H4 (cell line): ENCODE data around the gene ACSL3.

DNA sequence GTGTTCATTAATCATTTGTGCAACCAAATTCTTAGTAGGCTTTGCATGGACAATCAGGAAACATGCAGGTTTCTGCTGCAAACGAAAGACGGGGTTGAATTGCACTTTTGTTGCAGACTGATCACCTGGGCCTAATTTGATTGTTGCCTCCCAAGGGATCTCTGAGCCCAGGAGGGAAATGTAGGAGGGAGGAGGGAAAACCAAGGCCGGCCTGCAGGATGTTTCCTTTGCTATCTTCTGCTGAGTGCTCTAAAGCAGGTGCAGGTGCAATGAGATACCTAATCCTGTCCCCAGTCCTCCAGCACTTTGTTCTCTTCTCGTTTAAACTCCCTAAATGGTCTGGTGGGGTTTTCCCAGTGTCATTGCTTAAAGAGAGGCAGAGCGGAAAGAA is 943 bp upstream of the SGPP2 start:
- RAMPAGE, long total RNA = no peak

DNA sequence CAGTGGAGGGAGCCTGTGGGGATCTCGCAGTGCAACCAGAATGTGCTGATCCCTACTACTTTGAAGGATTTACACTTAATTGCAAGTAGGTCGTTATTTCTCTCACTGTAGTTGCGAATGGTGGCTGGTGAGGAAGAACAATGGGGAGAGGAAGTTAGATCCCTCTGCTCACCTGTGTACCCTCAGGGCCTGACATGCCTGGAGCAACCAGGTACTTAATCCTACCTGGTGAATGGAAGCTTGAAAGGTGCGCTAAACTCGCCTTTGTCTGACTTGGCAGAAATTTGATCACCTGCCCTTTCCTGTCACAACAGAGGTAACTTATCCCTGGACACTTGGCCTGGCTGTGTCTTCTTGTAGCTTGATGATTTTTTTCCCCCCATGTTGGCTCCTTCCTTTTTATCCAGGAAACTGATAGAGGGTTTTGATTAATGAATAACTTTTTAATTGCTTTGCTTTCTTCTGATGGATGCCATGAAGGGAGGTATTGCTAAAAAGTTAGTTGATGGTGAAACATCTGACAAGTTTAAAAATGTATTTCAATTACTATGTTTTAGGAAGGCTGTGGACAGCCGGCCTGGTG is 9.1 kb downstream of the SGPP2 start:
- RAMPAGE, long total RNA = no peak

GRCh38 chr2:222518371-222519352 is 94.3 kb downstream of the SGPP2 start:
- RAMPAGE, long total RNA = no peak

- RAMPAGE, long total RNA = no peak
Observed at GRCh38 chr2:222792336-222792941, 68.4 kb upstream of the ACSL3 start.

DNA sequence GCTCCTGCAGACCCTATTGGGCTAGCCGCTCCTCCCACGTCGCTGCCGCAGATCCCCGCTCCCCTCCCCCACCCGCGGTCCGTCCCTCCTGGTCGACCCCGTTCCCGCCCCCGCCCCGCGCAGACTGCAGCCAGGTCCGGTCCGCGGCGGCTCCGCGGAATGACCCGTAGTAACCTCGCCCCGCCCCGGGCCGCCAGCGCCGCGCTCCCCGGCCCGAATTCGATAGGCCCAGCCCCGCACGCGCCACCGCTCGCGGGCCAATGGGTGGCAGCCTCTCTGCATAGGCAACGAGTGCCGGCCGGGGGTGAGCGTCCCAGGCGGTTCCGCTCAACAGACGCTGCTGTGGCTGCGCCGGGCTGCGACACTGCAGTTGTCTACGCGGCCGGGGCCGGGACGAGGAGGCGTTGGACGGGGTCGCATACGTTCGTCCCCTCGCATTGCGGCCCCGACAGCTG is at the start of gene ACSL3:
Gene ACSL3, plus strand, starts transcription at position 333 of the 455 bp plus-strand sequence.
- RAMPAGE, long total RNA = start-site peak on the plus strand centred at position 339 of the sequence, 57 bp wide, 409 reads

DNA sequence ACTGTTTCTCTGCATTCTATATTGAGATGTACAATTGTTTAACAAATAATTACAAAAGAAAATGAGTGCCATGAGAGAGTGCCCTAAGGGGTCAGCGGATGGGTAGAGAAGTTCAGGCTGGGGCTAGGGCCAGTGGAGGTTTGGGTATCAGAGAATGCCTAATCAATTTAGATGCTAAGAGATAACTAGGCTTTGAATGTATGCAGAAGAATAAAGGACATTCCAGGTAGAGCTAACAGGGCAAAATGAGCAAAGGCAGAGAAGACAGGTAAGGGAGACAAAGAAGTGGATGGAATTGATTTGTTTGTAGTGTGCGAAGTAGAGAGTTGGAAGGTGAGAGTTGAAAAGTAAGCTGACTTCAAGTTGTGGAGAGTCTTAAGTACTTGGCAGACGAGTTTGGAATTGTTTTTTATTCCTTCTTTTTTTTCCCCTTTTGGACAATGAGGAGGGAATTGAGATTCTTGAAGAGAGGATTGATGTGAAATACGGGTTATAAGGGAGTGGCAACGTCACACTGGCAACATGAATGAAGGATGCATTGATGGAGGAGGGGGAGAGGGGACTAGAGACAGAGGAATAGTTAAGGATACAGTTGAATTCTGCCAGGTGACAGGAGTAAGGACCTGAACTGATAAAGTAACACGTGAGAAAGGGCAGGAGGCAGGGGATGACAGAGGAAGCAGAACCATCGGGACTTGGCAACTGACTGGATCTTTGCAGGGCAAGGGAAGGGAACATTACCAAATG is 9.8 kb downstream of the ACSL3 start:
- RAMPAGE, long total RNA = no peak

GRCh38 chr2:222876592-222877539 is 16.0 kb downstream of the ACSL3 start:
- RAMPAGE, long total RNA = no peak

- RAMPAGE, long total RNA = no peak
Observed at GRCh38 chr2:222899647-222900998, 39.3 kb downstream of the ACSL3 start.

GRCh38 chr2:222981850-222982613 is 70.0 kb upstream of the KCNE4 start:
- RAMPAGE, long total RNA = no peak

- RAMPAGE, long total RNA = no peak
Observed at GRCh38 chr2:223123739-223124209, 71.8 kb downstream of the KCNE4 start.

- RAMPAGE, long total RNA = no peak
Observed at GRCh38 chr2:223612601-223613858, 10.9 kb upstream of the SCG2 start.

DNA sequence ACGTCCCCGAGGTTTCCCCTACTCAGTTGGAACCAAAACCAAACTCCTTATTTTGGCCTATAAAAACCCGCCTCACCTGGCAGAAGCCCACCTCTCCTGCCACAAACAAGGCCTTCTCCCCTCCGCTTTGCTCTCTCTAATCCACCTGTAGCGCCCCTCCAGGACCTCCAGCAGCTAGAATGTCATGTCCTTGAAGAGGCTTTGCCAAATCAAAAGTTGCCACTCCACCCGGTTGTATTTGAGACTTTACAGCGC is 681 bp downstream of the AP1S3 start:
- RAMPAGE, long total RNA = no peak

- RAMPAGE, long total RNA = no peak
Observed at GRCh38 chr2:223949264-223949989, 4.3 kb upstream of the WDFY1 start.

GRCh38 chr2:223997930-223998428 is 40.7 kb downstream of the MRPL44 start:
- RAMPAGE, long total RNA = no peak

GRCh38 chr2:224008582-224009487 is 30.3 kb downstream of the SERPINE2 start:
- RAMPAGE, long total RNA = no peak

DNA sequence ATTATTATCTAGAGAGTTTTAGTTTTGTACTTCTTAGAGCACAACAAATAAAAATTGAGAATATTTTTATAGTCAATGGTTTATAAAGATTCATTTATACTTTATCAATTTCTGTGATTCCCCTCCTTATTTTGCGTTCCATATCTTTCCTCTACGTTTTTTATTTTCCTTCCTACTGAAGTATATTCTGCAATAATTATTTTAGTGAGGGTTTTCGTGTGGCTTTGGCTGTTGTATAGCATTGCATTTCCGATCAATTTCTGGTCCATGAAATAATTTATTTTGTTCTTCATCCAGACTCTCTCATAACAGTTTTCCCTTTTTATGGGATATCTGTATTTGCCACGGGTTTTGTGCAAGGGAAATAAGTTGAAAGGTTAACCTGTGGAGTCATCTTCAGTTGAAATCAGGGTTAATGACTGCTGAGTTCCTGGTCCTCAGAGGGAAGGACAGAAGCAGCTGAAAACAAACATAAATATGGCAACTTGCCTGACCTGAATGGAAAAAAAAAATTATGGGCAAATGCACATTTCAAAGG is 47.1 kb upstream of the FAM124B start:
- RAMPAGE, long total RNA = no peak

GRCh38 chr2:224510879-224511786 is 74.0 kb downstream of the CUL3 start:
- RAMPAGE, long total RNA = no peak

DNA sequence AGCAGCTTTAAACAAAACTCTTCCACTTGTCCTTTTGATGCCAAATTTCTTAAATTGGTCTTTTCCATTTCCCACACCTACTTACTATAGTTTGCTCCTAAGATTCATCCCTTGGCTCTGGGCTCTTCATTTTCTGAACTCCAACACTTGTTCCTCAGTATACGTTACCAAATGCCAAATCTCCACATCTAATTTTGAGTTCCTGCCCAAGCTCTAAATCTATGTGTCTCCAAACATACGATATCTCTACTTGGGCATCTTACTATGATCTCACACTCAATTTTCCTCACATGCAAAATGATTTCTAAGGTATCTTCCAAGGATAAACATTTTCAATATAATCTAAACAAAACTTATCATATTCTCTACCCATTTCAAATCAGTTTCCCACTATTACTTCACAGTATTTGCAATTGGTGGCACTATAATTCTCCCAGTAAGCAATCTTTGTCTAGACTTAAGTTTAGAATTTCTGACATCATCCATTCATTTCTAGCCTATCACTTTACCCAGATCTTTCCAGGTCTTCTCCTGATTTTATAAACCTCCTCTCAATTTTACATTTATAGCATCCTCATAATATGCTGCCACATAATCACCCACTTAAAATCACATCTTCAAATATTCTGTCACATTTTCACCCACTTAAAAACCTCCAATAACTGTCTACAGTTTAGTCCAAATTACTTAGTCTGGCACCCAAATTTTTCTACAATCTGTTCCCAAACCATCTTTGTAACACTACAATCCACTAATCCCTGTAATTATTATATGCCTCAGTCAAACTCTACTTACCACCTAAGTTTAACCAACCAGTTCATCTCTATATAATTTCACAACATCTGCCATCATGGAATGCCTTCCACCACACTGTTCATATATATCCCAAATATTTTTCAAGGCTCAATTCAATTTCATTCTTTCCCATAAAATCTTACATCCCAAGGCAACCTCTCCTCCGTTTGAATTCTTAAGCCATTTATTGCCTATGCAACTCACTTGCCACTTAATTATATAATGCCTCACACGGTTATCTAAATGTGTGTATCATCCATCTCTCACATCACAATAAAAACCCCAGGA is 30.0 kb downstream of the CUL3 start:
- RAMPAGE, long total RNA = no peak

- RAMPAGE, long total RNA = no peak
Observed at GRCh38 chr2:224763114-224763508, 46.9 kb upstream of the CCDC195 start.

GRCh38 chr2:224947555-224948092 is 94.6 kb downstream of the DOCK10 start:
- RAMPAGE, long total RNA = no peak